Osteocyte (in vitro differentiated cells): ENCODE measurements around the genes SCRN1 and MTURN.

GRCh38 chr7:29282846-29283390 lies 88.3 kb downstream of the CHN2 start:
- PRO-cap: no peak

DNA sequence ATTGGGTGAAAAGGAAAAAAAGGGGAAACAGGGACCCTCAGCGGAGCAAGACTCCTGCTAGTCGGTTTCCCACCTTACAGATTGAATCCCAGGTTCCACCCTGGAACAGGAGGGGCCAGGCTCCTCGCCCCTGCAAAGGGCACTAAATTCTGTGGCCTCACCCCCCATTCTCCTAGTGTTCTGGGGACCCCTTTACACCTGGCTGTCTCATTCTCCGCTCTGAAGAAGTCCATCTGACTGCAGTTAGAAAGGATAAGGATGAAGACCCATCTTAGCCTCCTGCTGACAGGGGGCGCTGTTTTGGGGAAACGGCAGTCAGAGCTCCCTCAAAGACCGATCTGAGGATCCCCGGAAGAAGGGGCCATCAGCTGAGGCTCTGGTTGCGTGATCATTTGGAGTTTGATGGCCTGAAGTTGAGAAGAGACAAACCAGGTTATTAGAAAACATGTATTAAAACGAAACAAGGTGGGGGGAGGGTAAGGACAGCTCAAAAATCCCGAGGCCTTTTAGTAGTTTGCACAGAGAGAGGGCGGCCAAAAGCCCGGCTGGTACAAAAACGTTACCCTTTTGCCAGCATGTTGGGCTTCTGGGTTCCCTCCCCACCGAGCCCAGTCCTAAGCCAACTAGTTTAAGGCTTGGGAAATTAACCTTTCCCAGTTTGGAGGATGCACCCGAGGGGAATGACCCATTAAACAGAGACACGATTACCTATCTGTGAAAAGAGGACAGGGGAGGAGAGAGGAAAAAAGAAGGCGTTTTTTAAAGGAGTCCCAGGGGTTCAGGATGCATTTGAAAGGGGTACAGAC lies 102.7 kb downstream of the CHN2 start:
- PRO-cap: no peak

DNA sequence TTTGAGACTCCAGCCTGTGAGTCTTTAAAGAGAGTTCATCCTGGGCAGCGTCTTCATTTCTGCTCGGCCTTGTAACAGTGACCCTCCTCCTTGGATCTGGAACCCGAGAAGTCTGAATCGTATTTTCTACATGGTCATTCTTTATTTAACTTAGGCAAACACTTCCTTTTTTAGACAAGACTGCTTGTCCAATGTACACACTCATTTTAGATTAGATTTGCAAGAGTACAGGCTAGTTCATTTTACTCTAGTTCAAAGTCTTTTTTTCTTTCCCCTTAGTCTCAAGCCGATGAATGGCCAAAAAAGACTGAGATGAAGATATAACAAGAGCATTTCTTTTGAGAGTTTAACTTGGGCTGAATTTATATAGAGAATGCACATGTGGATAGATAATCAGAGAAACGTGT lies 133.5 kb downstream of the CHN2 start:
- PRO-cap: no peak

GRCh38 chr7:29471409-29472405 lies 91.9 kb upstream of the PRR15 start:
- PRO-cap: no peak

- PRO-cap: no peak
Measured at GRCh38 chr7:29566470-29567043, 2.9 kb downstream of the PRR15 start.

GRCh38 chr7:29866534-29867337 lies 60.4 kb downstream of the WIPF3 start:
- PRO-cap: no peak

GRCh38 chr7:29970282-29970481 lies 19.4 kb downstream of the SCRN1 start:
- PRO-cap: no peak

GRCh38 chr7:29989583-29990347 lies at the start of gene SCRN1:
Gene SCRN1, minus strand, starts transcription at chr7:29989801.
- PRO-cap: bidirectional peak, plus-strand start at chr7:29989941, minus-strand start at chr7:29989801; unidirectional peak, minus-strand start at chr7:29990118

DNA sequence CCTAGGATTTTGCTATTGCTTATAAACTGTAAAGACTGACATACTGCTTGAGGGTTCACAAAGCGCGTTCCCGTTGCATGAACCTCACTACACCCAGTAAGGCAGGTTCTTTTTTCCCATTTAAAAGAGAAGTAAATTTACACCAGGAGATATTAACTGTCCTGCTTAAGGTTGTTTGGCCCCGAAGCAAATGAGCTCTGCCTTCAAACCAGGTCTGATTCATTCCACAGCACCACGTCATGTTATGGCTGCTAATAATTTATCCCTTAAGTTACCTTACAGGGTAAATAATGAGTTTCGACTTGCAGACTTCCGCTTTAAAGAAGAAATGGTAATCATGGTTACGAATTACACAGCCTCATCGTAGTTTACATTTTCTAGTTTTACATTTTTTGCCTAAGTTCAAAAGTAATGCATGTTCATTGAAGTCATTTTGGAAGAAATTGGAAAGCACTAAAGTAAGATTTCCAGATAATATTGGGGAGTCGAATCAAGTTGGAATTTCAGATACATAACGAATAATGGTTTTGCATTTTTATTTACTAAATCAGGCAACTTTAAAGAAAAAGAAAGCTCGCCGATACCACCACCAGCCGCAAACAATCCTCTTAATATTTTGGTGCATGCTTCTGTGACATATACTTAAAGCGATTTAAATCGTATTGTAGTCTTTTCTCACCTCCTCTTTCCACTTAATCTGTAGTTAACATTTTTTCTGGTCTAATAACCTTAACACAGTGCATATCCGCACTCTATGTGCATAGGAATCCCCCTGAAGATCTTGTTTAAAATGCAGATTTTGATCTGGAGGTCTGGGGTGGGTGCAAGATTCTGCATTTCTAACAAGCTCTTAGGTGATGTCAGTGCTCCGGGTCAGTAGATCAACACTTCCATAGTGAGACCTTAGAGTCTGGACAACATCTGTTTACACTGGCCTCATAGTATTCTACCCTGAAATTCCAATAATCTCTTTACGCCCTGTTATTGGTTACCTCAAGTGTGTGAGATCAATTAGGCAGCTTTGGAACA lies 808 bp upstream of the PLEKHA8 start:
- PRO-cap: no peak

GRCh38 chr7:30134702-30135627 lies at the start of gene MTURN:
Gene MTURN, plus strand, starts transcription at chr7:30134986.
- PRO-cap: unidirectional peak, plus-strand start at chr7:30134732; bidirectional peak, plus-strand start at chr7:30134986, minus-strand start at chr7:30134995

GRCh38 chr7:30238955-30239668 lies 45.3 kb upstream of the ZNRF2 start:
- PRO-cap: no peak

- PRO-cap: no peak
Measured at GRCh38 chr7:30294745-30295014, 10.3 kb downstream of the ZNRF2 start.

DNA sequence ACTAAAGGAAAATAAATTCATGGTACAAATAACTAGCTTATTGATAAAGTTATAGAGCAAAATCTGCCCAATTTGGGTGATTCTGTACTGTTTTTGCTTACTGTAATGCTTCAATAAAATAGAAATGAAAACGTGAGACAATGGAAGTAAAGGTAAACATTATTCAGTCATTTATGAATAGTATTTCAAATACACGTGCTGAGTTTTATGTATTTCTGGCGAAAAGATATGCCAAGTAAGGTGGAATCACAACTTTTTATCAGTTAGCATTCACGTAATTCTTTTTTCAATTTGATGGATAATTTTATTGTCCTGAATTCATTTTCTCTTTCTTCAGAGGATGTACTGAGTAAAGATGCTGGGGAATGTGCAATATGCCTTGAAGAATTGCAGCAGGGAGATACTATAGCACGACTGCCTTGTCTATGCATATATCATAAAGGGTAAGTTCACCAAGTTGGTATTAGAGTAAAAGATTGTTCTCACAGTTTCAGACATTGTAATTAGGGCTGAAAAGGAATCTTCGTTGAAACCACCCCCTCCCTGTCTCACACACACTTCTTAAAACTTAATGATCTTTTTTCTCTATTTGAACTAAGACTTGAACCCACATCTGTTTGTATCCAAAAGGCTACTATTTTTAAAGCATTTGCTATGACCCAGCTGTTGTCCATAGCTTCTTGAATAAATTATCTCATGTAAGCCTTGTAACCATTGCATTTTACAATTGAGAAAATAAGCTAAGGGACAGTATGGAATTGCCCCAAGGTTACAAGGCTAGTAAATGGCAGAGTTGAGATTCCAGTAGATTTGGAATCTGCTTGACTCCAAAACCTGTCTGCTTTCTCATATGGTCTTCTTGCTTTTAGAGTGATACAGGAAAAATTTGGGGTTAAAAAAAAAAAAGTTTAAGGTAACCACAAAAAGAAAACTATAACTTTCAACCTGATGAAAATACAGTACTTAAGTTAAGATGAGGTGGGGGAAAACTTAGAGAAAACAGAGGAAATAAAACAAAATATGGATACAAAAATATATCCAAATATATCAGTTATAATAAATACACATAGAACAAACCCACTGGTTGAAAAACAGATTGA lies 71.3 kb downstream of the ZNRF2 start:
- PRO-cap: no peak

DNA sequence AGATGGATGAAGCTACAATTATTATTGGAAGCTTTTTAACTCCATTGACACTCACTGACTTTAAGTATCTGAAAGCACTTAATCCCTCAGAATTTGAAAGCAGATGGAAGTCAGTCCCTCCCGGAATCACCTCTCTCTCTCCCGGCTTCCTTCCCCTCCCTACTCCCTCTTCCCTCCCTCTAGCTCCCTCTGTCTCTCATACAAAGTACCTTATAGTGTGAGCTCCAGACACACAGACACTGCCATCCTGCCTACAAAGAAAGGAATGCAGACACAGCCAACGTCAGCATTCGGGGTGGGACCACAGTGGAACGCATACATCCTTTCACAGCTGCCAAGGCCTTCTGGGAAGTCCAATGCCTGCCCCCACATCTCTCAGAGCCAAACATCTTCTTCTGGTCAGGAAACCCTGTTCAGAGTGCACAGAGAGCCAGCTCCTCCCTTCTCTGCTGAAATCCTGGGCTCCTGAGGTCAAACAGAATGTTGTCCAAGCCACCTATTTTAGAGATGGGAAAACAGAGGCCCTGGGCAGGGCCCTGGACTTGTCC lies 9.3 kb downstream of the NOD1 start:
- PRO-cap: bidirectional peak, plus-strand start at position 349 of the sequence, minus-strand start at position 267 of the sequence

- PRO-cap: no peak
Measured at GRCh38 chr7:30478039-30478221, 654 bp downstream of the NOD1 start.

GRCh38 chr7:30526170-30526709 lies 21.6 kb upstream of the GGCT start:
- PRO-cap: no peak

- PRO-cap: no peak
Measured at GRCh38 chr7:30642031-30643216, 39.8 kb downstream of the CRHR2 start.

DNA sequence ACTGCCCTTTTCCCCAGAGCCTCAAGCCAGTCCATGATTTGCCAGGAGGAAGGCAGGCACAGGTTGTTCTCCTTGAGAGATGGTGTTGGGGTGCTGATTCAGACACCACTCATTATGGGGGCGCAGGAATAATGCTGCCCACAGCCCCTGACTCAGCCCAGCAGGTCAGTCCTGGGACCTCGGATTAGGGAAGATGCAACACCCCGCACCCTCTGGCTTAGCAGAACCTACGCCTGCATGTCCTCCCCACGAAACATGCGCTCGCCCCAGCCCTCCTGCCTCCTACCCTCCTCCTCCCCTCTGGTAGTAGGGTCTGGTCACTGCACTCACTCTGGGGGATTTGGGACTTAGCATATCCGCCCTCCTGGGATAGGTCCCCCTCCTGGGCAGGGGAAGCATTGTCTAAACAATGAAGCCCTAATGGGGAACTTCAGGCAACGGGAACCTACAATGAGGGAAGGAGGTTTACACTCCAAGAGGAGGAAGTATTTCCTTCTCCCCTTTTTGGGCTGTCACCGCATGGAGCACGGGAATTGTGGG lies 1.0 kb downstream of the CRHR2 start:
- PRO-cap: no peak

DNA sequence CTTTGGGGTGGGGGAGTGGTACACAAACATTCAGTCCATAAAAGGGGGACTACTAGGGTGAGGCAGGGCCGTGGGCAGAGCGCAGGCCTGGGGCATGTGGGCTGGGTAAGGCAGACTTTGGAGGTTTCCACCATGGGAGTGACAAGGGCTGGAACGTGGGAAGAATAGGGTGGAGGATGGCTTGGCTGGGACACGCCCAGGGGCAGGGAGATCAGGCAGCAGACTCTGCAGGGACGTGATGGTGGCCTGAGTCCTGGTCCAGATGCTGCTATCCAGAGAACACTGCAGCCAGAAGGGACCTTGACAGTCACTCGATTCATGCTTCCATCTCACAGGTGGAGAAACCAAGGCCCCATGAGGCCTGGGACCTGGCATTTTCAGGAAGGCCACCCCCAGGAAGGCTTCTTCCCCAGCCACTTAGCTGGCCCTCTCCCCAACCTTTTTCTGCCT lies 24.7 kb upstream of the CRHR2 start:
- PRO-cap: no peak

DNA sequence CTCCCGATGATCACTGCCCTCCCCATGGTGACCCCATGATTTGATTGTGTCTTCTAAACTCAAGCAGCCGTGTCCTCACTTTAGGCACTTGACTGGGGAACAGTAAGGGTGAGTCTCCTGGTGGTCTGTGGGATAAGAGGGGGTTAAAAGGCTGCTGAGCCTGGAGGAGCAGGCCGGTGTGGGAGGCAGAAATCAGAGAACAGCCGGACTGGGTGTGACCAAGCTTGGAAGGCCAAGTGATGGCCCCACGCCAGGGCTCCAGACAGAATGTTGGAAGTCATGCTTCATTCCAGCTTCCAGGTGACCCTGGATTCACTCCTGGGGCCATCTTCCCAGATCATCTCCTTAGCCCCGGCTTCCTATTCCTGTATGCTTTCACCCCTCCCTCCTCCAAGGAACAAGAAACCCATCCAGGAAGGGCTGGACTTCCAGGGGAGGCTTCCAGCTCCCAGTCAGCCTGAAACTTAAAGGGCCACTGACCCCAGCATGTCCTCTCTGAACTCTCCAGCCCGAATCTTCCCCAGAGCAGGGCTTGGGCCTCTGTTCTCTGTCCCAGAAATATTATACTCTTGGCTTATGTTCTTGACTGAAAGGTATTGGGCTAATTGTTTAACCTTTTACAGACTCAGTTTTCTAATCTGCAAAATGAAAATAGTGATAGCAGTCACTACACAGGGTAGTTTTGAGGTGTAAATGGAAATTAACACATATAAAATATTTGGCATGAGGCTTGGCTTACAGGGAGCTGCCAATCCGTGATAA lies 1.1 kb downstream of the INMT start:
- PRO-cap: no peak